Cytotoxic T cell (primary cell): ENCODE measurements around the gene ABTB3.

GRCh38 chr12:106838441-106838640, 63.9 kb downstream of the RIC8B start:
- PRO-cap, 2 experiments, result no peak in any of the 2 experiments

DNA sequence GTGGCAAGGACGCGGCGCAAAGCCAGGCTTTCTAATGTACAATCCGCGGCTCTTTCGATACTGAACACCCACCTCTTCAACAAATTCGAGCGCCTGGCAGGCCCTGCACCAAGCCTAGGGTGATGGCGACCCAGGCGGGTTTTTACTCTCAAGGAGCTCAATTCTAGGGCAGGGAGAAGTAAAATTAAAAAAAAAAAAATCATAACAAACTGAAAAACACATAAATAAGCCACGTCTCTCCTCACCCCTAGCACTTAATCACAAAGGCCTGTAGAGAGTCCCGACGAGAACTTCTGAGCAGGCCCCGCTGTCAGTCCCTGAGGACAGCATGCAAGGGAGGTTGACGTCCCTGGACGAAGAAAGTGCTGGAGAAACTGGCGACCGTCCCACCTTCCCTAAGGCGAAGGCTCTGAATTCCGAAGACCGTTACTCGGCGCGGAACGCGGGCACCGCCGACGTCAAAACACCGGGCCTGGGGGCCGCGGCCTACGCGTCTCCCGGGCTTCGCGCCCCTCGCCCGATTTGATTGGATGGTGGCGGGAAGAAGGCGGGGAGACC, 597 bp upstream of the TMEM263 start:
- PRO-cap, 2 experiments, result peak in 2 of 2 experiments; most common plus-strand start position 250 of the sequence (in 1); most common minus-strand start position 415 of the sequence (in 1)

GRCh38 chr12:107093735-107094123, 380 bp upstream of the CRY1 start:
- PRO-cap, 2 experiments, result peak in 1 of 2 experiments; most common plus-strand start chr12:107093980 (in 1); most common minus-strand start chr12:107093789 (in 1)

- PRO-cap, 2 experiments, result peak in 2 of 2 experiments; most common plus-strand start chr12:107318434 (in 2); most common minus-strand start chr12:107318156 (in 1)
Measured at GRCh38 chr12:107317759-107318635, at the start of gene ABTB3. ABTB3 (plus strand) TSS chr12:107318434.

DNA sequence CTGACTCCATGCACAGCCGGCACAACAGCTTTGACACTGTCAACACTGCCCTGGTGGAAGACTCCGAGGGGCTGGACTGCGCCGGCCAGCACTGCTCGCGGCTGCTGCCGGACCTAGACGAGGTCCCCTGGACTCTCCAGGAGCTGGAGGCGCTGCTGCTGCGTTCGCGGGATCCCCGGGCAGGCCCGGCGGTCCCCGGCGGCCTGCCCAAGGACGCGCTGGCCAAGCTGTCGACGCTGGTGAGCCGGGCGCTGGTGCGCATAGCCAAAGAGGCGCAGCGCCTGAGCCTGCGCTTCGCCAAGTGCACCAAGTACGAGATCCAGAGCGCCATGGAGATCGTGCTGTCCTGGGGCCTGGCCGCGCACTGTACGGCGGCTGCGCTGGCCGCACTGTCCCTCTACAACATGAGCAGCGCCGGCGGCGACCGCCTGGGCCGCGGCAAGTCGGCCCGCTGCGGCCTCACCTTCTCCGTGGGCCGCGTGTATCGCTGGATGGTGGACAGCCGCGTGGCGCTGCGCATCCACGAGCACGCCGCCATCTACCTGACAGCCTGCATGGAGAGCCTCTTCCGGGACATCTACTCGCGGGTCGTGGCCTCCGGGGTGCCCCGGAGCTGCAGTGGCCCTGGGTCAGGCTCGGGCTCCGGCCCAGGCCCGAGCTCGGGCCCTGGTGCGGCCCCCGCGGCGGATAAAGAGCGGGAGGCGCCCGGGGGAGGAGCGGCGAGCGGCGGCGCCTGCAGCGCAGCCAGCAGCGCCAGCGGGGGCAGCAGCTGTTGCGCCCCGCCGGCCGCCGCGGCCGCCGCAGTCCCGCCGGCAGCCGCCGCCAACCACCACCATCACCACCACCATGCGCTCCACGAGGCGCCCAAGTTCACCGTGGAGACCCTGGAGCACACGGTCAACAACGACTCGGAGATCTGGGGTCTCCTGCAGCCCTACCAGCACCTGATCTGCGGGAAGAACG, 1.2 kb downstream of the ABTB3 start:
- PRO-cap, 2 experiments, result no peak in any of the 2 experiments

DNA sequence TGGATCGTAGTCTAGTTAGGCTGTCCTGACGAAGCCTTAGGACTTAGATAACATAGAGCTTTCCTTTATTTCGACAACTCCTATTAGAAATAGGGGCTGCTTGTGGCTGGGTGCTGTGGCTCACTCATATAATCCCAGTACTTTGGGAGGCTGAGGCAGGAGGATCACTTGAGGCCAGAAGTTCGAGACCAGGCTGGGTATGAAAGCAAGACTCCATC, 145.1 kb upstream of the PWP1 start:
- PRO-cap, 2 experiments, result no peak in any of the 2 experiments

GRCh38 chr12:107843257-107843654, 68.8 kb downstream of the ASCL4 start:
- PRO-cap, 2 experiments, result no peak in any of the 2 experiments

- PRO-cap, 2 experiments, result no peak in any of the 2 experiments
Measured at GRCh38 chr12:107903612-107904027, 129.1 kb downstream of the ASCL4 start.

DNA sequence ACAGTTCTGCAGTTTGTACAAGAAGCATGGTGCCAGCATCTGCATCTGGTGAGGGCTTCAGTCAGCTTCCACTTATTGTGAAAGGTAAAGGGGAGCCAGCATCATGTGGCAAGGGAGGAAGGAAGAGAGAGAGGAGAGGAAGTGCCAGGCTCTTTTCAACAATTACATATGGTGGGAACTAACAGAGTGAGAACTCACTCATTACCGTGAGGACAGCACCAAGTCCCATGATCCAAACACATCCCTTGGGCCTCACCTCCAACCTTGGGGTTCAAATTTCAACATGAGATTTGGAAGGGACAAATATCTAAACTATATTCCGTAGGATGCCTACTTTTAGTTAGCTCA, 87.3 kb upstream of the WSCD2 start:
- PRO-cap, 2 experiments, result no peak in any of the 2 experiments

- PRO-cap, 2 experiments, result no peak in any of the 2 experiments
Measured at GRCh38 chr12:108288766-108289621, 50.1 kb downstream of the CMKLR1 start.

DNA sequence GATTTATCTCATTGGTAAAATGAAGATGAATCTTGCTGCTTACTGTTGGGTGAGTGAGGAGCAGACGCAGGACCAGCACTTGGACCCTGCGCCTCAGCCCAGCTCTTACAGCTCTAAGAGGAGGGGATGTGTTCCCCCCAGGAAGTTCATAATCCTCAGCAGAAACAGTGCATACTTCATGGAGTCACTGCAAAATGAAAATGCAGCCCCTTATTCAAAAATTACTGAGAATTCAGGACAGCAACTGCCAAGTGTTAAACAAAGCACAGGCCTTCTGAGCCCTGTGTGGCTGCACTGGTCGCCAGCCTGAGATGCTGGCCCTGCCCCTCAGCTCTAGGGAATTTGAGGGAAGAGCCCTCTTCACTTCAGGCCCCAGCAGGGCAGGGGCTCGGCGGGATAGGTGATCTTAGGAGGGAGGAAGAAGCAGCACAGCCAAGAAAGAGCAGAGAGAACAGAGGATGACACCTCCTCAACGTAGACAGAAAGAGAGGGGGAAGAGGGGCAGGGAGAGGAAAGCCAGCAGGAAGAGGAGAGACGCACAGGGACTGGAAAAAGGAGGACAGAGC, 23.1 kb downstream of the CMKLR1 start:
- PRO-cap, 2 experiments, result no peak in any of the 2 experiments

DNA sequence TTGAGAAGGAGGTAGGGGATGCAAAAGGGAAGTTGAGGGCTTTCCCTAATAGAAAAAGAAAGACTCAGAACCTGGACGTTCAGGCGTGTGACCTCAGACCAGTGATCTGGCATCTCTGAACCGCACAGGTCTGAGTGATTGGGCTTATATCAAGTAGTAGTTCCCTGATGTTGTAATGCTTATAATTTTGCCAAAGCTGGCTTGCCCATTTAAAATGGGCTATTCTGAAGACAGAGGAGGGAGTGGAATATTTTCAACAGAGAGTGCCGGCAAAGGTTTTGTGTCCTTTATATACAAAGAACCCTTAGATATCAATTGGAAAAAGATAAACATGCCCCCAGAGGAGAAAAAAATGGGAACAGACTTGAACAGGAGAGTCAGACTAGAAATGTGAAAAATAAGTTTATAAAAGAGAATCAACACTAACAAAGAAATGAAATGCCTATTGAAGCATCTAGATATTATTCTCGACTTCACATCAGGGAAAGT, 1.1 kb downstream of the CMKLR1 start:
- PRO-cap, 2 experiments, result no peak in any of the 2 experiments

- PRO-cap, 2 experiments, result no peak in any of the 2 experiments
Measured at GRCh38 chr12:108690697-108691328, 40.5 kb downstream of the CORO1C start.

- PRO-cap, 2 experiments, result no peak in any of the 2 experiments
Measured at GRCh38 chr12:108793612-108794280, 62.4 kb upstream of the CORO1C start.

DNA sequence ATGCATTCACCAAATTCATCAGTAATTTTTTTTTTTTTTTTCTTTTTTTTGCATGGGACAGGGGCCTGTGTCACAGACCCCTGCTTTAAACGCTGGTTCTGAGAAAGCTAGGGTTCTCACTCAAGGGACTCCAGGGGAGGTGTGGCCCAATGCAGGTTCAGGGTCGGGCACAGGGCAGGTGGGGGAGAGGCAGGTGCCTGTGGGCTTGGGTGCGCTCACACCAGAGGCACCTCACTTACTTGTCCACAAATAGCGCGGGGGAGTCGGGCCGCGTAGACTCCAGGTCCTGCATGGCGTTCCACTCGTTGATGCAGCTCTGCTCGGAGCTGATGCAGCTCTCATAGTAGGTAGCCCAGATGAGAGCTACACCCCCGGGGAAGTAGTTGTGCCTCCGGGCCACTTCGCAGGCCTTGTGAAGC, 50.0 kb downstream of the SSH1 start:
- PRO-cap, 2 experiments, result no peak in any of the 2 experiments

DNA sequence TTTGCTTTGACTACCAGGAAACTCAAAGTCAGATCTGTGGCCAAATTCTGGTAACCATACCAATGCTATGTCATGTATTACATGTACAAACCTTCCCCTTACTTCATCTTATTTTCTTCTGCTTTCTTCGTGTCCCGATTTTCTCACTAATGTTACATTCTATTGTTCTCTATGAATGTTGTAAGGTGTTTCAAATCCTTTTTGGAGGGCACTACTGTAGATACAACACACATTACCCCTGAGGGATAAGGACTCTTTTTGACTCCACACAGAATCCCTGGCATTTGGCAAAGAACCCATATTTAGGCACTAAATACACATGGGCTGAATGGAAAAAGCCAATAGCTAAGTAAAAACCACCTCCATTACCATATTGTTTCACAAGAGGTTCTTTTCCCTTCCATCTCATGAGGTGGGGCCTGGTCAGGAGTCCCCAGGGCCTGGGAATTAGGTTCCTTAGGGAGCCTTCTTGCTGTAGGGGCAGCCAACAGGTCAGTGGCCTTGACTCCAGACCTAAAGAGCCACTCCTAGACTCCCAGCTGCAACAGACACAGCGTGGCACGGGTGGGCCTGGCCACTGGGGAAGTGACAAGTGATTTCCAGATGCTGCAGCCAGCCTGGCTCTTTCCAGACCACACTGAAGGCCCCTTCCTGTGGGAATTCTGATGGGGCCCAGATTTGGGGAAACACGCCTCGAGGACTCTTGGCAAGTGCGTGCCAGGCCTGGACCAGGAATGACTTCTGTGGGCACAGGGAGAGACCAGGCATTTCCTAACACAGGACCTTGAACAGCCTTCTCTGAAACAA, 18.3 kb downstream of the SSH1 start:
- PRO-cap, 2 experiments, result no peak in any of the 2 experiments

- PRO-cap, 2 experiments, result no peak in any of the 2 experiments
Measured at GRCh38 chr12:108845913-108846888, 11.2 kb downstream of the SSH1 start.

- PRO-cap, 2 experiments, result peak in 2 of 2 experiments; most common plus-strand start chr12:109054045 (in 2); most common minus-strand start chr12:109053957 (in 2)
Measured at GRCh38 chr12:109053470-109054256, 1.3 kb downstream of the USP30 start.

DNA sequence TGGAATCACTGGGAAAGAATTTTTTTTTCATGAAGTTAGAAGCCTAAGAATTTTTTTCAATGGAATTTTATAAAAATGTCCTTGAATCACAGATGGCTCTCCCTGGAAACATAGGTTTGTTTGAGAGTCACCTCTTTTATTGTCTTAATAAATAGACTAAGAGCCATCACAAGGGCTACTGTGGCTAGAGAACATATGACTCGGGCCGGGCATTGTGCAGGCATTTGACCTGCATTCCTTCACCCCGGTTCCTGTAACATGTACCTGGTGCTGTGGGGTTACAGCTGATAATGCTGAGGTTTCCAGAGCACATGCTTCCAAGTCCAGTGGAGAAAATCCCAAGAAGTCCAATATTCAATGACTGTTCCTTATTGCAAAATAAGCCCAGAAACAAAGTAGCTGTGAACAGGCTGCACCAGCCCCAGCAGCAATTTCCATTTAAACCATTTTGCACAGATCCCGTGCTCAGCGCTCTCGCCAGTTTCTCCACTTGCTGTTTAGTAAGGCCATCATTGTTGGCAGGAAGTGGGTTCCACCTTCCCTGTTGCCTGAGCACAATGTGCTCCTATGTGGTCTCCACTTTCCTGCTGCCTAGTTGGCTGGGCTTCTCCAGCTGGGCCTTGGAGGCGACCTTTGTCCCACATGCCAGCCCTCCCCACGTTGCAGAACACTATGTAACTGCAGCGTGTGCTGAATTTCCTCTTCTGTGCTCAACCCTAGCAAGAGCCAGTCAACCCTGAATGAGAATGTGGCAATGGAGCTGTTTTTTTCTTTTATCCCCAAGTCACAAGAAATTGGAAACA, 838 bp upstream of the ACACB start:
- PRO-cap, 2 experiments, result no peak in any of the 2 experiments

DNA sequence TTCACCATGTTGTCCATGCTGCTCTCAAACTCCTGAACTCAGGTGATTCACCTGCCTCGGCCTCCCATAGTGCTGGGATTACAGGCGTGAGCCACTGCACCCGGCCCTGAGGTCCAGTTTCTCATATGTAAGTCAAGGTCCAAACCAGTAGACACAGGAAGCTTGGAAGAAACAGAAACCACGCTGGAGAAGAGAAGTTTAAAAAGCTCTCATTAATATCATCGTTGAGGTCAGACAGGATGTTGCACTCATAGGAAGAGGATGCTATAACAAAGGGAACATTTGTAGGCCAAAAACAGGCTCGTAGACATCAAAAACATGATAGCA, 46.7 kb downstream of the ACACB start:
- PRO-cap, 2 experiments, result no peak in any of the 2 experiments